Subcutaneous preadipocyte (primary cell): ENCODE results near the genes KIF14, CAMSAP2 and PKP1.

- CAGE, long polyA plus RNA, result no peak
These were observed 2.8 kb downstream of the ZNF281 start for GRCh38 chr1:200406693-200407852.

DNA sequence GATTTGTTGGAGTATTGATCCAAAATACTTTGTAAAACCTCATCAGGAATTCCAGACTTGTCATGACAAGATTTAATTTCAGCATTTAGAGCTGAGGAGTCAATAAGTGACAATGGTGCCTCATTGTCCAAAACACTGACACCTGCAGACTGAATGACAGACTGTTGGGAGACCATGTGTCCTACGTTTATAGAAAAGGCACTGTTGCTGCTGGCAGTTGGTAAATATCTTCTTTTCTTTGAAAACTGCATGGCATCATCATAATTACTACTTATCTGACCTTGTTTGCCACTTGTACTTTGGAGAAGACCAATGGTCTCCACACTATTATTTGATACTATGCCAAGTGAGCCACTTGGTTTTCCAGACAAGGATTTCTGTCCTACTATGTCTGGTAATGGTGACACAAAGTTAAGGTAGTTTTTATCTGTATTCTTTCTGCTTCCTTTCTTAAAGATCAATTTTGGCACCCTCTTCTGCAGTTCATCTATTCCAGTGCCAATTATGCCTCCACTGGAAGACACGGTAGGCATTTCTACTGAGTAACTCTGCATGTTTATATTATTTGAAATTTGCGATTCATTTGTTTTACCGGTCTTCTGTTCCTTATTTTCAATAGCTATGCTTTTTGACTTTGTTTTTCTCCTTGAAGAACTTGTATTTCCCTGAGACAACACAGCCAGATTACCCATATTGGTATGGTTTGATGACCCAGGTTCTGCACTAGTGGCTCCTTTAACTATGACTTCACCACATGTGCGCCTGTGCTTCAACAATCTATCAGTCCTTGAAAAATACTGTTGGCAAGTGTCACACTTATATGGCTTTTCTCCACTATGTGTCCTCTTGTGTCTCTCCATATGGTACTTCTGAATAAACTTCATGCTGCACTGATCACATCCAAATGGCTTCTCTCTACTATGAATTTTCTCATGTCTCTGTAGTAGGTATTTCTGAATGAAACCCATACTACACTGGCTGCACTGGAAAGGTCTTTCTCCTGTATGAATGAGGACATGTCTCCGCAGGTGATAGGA, 1.7 kb downstream of the ZNF281 start:
- CAGE, long polyA plus RNA, result no peak

GRCh38 chr1:200477414-200478731, 68.0 kb upstream of the ZNF281 start:
- CAGE, long polyA plus RNA, result no peak

DNA sequence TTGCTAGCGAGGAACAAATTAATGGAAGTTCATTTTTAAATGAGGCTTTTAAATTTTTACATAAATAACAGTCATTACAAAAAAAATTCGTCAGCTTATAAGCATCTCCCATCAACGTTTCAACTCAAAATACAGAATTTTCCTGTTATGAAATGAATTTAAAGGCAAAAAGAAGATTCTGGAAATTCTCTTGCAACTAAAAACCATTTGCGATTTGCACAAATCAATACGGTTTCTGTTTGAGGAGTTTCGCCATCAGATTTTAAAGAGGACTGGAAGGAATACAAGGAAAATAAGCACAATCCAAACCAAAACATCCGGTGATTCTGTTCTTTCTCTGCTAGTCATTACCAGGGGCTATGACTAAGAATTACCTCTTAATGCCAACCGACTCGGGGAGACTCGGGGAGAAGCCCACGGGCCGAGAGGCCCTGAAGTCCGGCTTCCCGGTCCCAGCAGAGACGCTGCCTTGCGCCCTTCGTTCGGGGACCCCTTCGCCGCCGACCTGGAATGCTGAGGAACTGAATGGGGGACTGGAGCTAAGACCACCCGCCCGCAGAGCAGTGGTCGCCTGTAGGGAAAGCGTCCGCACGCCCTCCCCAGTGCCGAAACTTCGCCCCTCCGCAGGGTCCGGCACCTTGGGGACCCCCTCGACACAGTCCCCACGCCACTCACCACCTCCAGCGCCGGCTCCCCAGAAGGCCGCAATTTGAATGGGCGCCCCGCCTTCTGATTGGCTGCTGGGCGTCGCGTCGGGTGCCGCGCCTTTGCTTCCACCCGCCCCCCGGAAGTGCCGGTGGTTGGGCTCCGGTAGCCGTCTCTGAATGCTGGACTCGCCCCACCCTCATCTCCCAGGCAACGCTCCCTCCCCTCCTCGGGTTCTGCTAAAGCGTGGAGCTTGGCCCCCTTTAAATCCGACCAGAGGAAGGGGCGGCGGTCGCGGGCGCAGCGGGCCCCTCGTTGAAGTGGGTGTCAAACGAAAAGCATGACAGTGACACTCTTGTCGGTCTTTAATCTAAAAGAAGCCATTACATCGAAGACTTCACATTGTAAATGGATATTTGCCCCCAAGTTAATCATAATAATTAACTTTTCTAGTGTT, at the start of gene KIF14:
KIF14 (minus strand) TSS at position 715 of the 1,102 bp plus-strand sequence.
- CAGE, long polyA plus RNA, result no peak

- CAGE, long polyA plus RNA, result no peak
These were observed at the start of gene CAMSAP2 for GRCh38 chr1:200738769-200739286. CAMSAP2 (plus strand) TSS chr1:200738893.

GRCh38 chr1:200749677-200750182, 11.0 kb downstream of the CAMSAP2 start:
- CAGE, long polyA plus RNA, result no peak

GRCh38 chr1:200849696-200850345, 23.0 kb upstream of the GPR25 start:
- CAGE, long polyA plus RNA, result no peak

DNA sequence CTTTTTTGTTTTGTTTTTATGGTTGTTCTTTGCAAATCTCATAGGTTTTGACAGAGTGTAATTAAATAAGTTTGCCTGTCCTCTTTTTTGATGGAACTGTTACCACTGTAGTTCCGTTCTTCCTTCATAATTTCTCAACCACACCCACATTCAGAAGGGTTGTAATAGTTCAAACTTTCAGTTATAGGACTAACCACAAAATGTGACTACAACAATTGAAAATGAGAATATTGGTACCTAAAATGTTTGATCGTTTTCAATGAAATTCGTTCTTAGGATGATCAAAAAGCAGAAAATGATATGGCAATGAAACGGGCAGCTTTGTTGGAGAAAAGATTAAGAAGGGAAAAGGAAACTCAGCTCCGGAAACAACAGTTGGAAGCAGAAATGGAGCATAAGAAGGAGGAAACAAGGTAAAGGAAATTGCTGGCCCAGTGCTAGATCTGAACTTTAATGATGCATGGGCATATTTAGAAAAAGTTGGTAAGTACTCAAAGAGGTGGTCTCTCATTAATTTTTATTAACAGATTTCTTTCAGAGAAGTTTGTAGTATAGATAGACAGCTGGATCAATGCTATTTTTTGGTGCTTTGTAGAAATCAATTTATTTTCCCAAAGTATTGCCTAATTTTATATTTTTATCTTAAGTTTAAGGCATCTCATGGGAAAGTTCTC, 20.4 kb upstream of the GPR25 start:
- CAGE, long polyA plus RNA, result no peak

GRCh38 chr1:200899918-200900236, 5.2 kb downstream of the INAVA start:
- CAGE, long polyA plus RNA, result no peak

DNA sequence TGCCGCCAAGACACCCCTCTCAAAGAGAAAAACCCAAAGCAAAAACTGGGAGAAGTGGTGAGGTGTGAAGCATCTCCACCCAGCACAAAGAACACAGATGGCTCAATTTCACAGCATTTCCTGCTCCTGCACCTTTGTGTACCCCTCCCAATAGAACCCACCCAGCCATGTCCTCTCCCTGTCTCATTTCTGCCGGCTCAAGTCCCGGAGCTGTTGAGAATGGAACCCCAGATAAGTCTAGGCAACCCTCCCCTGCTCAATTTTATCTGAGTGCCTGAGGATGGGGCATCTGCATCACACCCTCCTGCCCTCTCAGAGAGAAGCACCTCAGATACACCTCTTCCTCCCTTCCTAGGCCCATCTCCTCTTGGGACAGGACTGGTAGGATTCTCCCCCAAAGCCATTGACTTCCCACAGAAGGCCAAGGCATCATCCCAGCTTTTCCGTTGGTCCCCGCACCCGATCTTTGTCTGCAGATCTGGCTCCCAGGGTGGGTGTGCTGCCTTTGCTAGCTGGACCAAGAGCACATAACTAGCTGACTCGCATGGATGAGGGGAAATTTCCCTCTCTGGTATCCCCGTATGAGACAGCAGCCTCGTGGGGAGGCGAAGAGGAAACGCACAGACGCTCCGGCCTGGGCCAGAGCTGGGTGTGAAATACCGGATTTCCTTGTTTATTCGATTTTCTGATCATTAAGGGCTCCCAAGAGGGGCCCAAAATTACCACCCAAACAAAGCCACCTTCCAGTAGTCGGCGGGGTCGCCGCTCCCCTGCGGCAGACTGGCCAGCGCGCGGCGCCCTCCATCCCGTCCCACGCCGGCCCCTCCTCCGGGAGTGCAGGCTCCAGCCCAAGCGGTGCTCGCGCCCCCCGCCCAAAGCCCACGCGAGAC, 865 bp downstream of the KIF21B start:
- CAGE, long polyA plus RNA, result no peak

- CAGE, long polyA plus RNA, result no peak
These were observed 1.0 kb downstream of the IGFN1 start for GRCh38 chr1:201191447-201192297.

DNA sequence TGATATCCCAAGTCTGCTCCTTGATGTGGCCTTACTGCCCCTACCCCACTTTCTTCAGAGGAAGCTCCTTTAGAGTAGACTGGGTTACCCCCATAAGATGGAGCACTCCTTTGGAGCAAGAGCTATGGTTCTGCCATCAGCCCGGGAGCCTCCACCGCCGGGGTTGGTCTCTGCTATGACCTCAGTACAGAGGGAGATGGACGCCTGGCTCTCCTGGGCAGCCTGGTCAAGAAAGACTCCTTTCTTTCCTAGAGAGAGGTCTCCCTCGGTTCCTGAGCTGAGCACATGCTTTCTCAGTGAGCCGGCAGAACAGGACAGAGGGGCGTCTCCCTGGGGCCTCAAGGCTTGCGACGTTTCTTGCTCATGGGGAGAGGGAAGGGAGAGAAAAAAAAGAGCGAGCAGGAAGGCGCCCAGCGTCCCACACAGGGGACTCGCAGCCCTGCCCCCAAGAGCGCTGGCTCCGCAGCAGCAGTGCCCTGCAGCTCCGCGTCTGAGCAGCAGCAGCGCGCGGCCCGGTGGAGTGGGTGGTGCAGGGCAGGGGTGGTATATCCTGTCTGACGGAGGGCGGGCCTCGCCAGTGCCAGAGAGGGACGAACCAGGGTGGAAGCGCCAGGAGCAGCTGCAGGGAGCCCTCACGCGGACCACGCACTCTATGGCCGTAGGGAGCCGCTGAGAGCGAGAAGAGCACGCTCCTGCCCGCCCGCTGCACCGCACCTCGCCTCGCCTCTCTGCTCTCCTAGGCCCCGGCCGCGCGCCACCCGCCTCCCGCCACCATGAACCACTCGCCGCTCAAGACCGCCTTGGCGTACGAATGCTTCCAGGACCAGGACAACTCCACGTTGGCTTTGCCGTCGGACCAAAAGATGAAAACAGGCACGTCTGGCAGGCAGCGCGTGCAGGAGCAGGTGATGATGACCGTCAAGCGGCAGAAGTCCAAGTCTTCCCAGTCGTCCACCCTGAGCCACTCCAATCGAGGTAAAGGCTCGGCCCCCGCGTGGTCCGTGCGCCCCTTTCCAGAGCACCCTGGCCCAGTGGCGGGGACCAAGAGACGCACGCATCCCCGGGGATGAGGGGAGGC, at the start of gene PKP1:
PKP1 (plus strand) TSS at position 577 of the 1,078 bp plus-strand sequence.
- CAGE, long polyA plus RNA, result no peak

- CAGE, long polyA plus RNA, result no peak
These were observed 1.2 kb upstream of the TNNT2 start for GRCh38 chr1:201378307-201379379.

- CAGE, long polyA plus RNA, result no peak
These were observed 17.9 kb downstream of the PHLDA3 start for GRCh38 chr1:201451085-201451536.

DNA sequence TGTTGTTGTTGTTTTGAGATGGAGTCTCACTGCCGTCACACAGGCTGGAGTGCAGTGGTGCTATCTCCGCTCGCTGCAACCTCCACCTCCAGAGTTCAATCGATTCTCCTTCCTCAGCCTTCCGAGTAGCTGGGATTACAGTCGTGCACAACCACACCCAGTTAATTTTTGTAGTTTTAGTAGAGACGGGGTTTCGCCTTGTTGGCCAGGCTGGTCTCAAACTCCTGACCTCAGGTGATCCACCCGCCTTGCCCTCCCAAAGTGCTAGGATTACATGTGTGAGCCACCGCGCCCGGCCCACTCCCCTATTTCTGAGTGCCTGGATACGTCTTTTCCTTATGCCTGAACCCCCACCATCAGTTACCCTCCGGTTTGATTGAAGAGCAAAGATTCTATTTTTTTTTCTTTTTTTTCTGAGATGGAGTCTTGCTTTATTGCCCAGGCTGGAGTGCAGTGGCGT, 5.5 kb downstream of the PHLDA3 start:
- CAGE, long polyA plus RNA, result no peak

GRCh38 chr1:201488997-201490132, 17.6 kb downstream of the CSRP1 start:
- CAGE, long polyA plus RNA, result no peak

DNA sequence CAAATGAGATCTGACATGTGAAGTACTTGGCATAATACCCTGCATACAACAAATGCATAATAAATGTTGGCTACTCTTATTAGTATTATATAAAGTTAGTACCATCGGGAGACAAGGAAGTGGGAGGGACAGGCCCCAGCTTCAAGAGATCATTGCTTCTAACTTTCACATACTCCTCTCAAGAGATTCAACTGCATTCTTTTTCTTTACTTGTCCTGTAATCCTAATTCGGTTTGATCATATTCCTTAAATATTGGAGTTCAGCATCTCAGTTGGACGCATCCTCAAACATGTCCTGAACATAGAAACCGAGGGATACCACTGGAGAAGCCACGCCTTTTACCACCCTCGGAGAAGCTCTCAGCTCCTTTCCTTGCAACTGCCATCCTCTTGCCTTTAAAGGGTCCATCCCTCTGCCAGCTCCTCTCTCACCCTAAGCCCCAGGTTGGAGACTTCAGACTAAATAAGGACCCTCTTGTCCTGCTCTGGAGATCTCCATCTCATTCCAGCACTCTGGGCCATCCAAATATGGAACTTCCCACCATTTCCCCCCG, 15.4 kb downstream of the CSRP1 start:
- CAGE, long polyA plus RNA, result no peak

- CAGE, long polyA plus RNA, result no peak
These were observed 972 bp downstream of the CSRP1 start for GRCh38 chr1:201505846-201506456.

GRCh38 chr1:201506457-201506971, 409 bp downstream of the CSRP1 start:
- CAGE, long polyA plus RNA, result no peak

- CAGE, long polyA plus RNA, result no peak
These were observed 3.3 kb upstream of the NAV1 start for GRCh38 chr1:201535506-201536111.